NB4 (cell line): ENCODE measurements around the genes RASIP1, HRC and SLC17A7.

GRCh38 chr19:48636788-48637233, 368 bp downstream of the DBP start:
- RRBS = 1% methylated on average over 4 of the region's 26 CpGs

DNA sequence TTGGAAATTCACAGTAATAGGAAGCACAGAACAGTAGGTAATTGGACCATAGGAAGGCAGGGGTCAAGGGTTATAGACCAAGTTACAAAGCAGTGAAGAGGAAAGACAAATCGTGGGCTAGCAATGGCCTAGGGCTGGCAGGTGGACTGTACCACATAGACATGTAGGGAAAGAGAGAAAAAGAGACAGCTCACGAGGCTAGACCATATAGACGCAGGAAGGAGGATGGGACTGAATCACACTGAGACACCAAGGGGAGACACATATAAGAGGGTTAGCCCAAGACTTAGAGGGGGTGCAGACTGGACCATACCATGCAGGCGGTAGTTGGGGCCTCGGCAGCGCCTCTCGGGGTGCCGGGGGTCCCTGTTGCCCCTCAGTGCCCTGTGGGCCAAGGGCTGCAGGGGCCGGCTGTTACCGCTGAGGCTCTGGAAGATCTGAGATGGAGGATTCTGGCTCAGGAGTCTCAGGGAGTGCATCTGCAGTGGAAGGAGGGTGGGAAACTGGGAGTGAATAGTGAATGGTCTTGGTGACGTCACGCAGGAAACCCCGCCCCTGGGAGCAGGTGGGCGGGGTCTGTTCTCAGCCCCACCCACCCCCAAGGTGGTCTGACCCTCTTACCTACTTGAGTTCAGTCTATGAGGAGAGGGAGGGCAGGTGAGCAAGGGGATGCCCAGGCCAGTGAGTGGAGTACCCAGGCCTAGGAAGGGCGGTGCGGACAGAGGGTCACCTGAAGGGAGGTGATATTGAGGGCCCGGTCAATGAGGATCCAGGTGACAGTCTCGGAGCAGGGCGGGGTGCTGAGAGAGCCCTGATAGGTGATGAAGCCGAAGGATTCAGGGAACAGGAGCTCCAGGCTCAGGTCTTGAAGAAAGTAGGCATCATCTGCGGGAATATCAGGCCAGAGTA, 1.6 kb upstream of the DBP start:
- RRBS = 89% methylated on average over 2 of the region's 21 CpGs

- RRBS = no CpG with 5 or more reads among the region's 19 CpGs
Observed at GRCh38 chr19:48675274-48675995, 2.6 kb upstream of the NTN5 start.

DNA sequence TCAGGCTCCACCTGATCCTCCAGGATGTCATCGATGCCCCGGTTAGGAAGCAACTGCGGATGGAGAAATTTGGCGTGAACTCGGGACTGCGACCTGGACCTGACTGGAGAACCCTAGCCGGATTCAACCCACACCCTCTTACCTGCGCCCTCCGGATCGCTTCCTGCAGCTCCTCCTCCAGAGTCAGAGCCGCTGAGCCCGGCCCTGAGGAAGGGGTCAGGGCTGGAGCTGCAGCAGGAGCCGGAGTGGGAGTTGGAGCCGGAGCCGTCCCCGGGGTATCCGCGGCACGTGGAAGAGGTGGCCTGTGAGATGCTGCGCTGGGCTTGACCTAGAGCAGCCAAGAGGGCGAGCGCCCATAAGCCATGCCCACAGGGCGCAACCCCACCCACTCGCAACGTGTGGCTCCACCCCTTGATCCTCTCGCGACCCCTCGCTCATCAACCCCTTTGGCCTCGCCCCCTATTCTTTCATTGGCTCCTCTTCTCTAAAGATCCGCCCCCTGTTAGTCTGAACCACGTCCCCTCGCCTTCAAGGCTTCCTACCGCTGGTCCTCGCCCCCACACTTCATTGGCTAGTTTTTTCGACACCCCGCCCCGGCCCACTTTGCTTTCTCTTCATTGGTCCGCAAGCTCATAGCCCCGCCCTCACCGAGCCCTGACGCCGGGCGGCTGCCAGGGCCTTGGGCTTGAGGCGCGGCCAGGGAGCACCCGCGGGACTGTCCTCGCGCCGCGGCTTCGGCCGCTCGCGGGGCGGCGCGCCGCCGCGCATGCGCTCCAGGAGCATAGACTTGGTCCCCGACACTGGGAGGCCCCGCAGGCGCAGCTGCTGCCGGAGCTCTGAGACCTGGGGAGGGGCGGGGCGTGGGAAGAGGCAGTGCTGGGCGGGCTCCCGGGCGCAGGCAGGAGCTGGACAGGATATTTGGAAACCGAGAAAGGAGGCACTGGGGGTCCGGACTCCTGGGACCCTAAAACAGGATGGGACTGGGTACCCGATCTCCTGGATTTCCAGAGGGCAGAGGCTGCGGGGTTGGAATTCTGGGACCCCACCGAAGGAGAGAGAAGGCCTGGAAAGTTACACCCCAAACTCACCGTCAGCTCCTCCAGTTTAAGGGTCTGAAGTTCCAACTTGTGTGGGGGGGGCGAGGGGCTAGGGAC, 5.4 kb downstream of the MAMSTR start:
- RRBS = 11% methylated on average over 27 of the region's 78 CpGs

DNA sequence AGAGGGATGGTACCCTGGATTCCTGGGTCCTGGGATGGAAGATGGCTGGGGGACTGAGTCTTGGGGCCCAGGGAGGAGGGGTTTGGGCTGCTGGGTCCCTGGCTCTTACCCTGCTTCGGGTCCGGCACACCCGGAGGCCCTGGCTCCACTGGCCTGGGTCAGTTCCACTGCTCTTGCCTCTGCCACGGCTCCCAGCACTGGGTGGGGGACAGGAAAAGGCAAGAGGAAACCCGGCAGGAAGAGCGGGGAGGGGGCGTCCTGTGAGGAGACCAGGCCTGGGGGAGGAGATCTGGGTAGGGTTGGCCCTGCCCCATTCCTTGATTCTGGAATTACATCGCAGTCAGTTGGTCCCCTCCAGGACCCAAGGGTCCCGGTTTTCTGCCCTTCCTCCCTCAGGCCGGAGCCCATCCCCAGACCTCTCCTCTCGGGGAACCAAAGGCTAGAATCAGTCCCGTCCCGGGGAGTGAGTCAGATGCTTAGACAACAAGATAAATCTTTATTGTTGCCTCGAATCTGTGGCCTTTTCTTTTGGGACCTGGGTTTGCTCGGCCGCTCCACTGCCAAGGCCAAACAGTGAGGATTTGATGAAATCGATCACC, at the start of gene RASIP1:
Gene RASIP1, minus strand, starts transcription at position 199 of the 599 bp plus-strand sequence.
- RRBS = 85% methylated on average over 6 of the region's 17 CpGs

GRCh38 chr19:48741011-48741974, 883 bp upstream of the RASIP1 start:
- RRBS = 66% methylated on average over 11 of the region's 38 CpGs

DNA sequence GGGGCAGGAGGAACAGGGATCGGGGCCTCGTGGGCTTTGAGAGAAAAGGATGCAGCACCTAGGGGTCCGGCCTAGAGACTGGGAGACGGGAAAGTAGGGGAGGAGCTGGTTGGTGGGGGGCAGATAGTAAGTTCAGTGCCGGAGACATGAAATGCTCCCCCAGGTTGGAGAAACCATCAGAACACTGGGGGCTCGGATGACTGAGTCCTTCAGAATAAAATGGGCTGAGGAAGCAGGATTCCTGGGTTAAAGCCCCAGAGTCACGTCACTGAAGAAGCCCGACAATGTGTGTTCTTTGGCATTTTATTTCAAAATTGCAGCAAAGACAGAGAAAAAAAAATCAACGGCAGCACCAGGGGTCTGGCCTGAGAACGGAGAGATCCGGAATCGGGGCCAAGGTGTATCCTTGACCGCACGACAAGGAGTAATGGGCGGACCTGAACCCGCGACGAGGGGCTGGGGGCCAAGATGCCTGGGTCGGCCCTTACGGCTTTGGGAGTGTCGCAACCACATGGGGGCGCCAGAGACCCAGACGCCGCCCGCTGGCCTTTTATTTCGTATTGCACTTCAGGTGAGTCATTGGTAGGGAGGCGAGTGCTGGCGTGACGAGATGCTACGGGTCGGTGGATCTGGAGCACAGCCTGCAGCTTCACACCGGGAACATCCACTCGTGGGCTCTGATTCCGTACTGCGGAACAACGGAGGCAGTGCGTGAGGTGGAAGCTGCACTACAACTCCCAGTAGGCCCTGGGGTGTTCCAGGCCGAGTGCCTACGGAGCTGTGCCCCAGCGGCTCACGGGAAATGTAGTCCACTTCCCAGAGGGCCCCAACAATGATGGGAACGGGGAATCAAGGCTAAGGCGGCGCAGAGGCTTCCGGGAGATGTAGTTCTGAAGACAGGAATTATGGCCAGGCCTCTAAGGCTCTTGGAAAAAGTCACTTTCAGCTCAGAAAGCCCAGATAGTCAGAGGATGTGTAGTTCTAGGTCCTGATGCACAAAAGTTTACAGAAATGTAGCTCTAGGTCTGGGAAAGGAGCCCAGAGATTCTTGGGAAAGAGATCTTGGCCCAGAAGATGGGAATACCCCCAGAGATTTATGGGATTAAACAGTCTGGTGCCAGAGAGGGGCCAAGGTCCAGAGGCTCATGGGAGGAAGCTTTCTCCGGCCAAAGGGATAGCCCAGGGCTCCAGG, 15.7 kb downstream of the BCAT2 start:
- RRBS = no CpG with 5 or more reads among the region's 46 CpGs

GRCh38 chr19:48834030-48834431, 2.3 kb downstream of the HSD17B14 start:
- RRBS = no CpG with 5 or more reads among the region's 5 CpGs

- RRBS = no CpG with 5 or more reads among the region's 23 CpGs
Observed at GRCh38 chr19:48961986-48962752, 2.9 kb upstream of the FTL start.

- RRBS = no CpG with 5 or more reads among the region's 4 CpGs
Observed at GRCh38 chr19:48967231-48967390, 2.0 kb downstream of the FTL start.

DNA sequence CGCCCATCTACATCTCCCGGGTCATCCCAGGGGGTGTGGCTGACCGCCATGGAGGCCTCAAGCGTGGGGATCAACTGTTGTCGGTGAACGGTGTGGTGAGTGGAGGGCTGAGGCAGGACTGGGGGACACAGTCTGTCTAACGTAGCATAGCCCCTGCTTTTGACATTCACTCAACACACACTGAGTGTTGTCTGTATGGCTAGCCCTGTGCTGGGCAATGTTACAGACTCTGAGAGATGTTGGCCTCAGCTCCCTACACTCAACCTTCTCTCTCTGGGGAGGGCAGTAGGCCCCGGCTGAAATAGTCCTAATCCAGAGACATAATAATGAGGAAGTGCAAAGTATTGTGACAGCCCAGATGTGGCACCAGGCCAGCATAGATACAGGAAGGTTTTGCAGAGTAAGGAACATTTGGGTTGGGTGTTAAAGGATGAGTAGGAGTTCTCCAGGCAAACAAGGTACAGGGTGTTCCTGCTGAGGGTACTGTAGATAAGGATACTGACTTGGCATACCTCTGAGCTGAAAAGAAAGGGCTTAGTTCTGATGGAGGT, 2.3 kb downstream of the LIN7B start:
- RRBS = no CpG with 5 or more reads among the region's 8 CpGs

GRCh38 chr19:49127734-49128774, 8.7 kb downstream of the PPFIA3 start:
- RRBS = no CpG with 5 or more reads among the region's 68 CpGs

GRCh38 chr19:49129758-49130144, 10.4 kb downstream of the PPFIA3 start:
- RRBS = no CpG with 5 or more reads among the region's 12 CpGs

DNA sequence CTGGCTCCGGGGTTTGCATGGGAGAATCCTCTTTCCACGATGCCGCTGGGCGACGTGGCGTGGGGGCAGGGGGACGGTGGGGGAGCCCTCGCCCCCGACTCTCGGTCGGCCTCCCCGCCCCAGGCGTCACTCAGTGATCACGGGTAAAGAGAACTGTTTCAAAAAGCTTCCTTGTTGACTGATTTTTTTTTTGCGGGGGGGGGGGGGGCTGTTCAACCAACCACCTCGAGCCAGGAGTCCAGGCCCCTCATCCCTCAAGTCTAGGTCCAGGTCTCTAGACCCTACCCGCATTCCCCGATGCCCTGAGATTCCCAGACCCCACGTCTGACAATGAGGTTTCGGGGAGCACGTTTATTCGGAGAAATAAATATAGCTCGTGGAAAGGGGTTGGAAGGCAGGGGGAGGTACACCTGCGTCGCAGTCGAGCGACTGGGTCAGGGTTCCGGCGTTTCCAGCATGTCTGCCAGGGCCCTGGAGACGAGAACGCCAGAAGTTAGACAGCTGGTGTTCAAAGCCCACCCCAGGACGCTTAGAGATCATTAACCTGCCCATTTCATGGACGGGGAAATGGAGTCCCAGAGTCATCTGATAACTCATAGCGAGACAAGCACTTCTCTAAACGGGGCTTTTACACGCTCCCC, 4.2 kb downstream of the HRC start:
- RRBS = 8% methylated on average over 1 of the region's 36 CpGs

DNA sequence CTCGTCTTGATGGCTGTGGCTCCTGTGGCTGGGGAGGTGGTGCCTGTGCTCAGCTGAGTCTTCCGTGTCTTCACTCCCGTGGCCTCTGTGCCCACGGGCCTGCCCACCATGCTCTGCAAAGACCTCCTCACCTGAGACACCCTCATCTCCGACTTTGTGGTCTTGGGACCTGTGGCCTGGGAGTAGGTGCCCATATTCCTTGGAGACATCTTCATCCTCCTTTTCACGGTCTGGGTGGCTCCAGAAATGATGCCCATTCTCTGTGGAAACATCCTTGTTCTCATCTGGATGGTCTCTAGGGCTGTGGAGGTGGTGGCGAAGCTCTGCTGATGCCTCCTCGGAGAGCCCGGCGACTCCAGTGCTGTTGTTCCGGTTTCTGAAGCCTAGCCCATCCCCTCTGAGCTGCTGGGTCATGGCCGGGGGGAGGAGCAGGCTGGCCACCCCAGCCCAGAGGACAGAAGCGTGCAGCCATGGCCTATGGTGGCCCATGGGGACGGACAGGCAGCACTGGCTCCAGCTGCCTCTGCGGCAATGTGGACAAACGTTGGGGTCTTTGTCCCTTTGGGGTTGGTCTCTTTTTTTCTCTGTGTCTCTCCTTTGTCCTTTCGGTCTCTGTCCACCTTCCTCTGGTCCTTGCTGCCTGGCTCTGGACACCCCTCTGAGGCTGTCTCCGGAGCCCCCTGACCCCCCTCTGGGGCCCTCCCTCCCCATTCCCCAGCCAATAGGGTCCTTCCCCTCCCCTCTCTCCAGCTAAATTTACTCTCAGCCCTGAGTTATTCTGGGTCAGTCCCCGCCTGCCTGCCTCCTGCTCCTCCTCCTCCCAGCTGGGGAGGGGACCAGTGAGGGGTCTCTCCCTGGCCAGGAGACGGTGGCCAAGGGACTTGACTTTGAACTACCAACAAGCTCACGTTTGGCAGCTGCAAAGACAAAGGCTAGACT, at the start of gene HRC:
Gene HRC, minus strand, starts transcription at position 648 of the 939 bp plus-strand sequence.
- RRBS = no CpG with 5 or more reads among the region's 21 CpGs

DNA sequence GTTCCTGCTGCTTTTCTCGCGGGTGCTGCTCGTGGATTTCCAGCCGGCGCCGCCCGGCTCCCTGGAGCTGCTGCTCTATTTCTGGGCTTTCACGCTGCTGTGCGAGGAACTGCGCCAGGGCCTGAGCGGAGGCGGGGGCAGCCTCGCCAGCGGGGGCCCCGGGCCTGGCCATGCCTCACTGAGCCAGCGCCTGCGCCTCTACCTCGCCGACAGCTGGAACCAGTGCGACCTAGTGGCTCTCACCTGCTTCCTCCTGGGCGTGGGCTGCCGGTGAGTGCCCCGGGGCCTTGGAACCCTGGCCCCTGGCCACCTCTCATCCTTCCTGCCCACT, 39.0 kb downstream of the TRPM4 start:
- RRBS = 68% methylated on average over 15 of the region's 23 CpGs

GRCh38 chr19:49339869-49340969, 5.0 kb downstream of the CD37 start:
- RRBS = no CpG with 5 or more reads among the region's 43 CpGs

DNA sequence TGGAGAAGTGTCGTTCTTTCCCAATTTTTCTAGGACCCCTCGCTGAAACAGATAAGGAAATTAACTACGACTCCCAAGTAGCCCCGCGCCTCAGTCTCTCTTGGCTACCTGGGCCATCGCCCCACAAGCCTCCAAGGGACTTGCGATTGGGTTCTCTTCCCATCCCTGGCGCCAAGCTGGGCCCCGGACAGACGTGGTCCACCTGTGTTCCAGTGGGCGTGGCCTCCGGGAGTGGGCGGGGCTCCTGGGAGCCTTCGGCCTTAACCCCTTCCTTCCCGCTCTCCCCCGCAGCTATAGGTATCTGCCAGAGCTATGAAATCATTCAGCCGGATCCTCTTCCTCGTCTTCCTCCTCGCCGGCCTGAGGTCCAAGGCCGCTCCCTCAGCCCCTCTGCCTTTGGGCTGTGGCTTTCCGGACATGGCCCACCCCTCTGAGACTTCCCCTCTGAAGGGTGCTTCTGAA, 962 bp downstream of the GFY start:
- RRBS = 4% methylated on average over 9 of the region's 22 CpGs

GRCh38 chr19:49437025-49437795, 4.1 kb downstream of the SLC17A7 start:
- RRBS = no CpG with 5 or more reads among the region's 13 CpGs

DNA sequence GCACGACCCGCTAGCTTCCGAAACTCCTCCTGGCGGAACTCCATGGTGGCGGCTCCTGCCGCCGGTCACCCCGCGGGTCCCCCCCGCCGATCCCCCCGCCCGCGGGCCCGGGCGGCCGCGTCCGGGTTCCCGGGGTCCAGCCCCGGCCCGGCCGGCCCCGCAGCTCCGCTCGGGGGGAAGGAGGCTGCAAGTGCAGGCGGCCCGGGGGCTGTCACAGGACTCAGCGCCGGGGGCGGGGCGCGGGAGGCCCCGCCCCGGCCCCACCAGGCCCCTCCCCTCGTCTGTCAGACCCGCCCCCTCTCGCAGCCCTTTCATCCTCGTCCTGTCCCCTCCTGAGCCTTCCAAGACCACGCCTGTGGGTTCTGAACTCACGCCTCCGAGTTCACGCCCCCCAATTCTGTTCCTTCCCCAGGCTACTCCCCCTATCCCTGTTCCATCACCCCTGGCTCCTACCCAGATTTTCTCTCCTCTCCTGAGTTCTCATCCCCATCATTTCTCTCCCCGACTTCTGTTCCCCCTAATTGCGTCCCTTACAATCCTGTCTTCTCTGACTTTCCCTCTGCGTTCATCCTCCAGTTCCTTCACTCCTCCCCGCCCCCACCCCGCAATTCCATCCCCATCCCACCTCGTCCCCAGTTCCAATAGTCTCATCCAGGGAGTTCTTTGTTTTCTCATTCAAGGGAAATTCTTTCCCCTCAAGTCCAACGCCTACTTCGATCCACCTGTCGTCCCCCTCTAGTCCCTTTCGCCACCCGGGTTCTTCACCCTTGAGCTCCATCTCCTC, at the start of gene SLC17A7:
Gene SLC17A7, minus strand, starts transcription at position 192 of the 784 bp plus-strand sequence.
- RRBS = 30% methylated on average over 21 of the region's 54 CpGs